HT-29 (cell line): ENCODE measurements around the genes RSRC1, LXN, RARRES1 and IQCJ-SCHIP1.

- RAMPAGE, long total RNA = no peak
Measured at GRCh38 chr3:154340197-154340455, 15.8 kb upstream of the DHX36 start.

- RAMPAGE, long total RNA = no peak
Measured at GRCh38 chr3:155232937-155233580, 60.4 kb downstream of the STRIT1 start.

DNA sequence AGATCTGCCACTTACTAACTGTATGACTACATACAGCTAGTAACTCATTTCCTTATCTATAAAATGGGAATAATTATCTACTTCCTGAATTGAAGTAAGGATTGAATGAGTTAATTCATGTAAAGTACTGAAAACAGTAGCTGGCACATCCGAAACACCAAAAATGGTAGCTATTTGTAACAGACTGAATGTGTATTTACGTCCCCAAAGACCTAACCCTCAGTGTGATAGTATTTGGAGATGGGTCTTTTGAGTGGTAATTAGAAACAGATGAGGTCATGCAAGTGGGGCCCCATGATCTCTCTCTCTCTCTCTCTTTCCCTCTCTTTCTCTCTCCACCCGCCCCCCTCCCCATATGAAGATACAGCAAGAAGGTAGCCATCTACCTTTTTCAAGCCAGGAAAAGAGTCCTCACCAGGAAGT, 146.2 kb downstream of the PLCH1 start:
- RAMPAGE, long total RNA = no peak

- RAMPAGE, long total RNA = no peak
Measured at GRCh38 chr3:156456706-156457446, 98.0 kb downstream of the SSR3 start.

- RAMPAGE, long total RNA = no peak
Measured at GRCh38 chr3:156685074-156685558, 10.7 kb downstream of the TIPARP start.

DNA sequence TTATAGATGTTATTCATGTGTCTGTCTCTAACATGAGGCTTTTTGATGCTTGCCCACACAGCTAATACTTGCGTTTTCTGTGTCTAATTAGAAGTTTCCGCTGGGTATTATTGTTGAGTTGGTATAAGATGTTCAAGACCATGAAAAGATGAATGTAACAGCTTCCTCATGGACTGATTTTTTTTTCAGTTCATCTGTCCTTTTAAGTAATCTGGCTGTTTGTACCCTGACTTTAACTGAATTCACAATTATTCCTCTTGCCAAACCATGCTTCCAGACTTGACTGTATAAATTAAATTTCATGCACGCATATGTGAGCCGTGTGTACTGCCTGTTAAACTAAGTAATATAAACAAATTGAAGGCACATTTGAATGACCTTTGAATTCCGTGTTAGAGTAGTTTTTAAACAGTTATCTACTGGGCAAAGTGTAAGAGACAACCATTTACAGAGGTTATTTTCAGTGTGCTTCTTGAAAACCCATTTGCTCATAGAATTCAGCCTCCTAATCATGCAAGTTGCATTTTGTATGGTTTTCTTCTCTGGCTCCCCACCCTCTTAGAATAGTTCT, 10.6 kb upstream of the LEKR1 start:
- RAMPAGE, long total RNA = no peak

GRCh38 chr3:156816049-156816630, 10.0 kb upstream of the LEKR1 start:
- RAMPAGE, long total RNA = no peak

DNA sequence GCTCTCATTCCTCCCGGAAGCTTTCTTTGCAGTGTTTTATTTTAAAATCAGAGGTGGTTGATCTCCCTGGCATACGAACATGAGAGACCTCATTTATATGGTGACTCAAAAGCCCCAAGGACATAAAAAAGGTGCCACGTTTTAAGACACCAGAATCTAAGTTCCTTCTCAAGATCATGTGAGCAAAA, 8.7 kb upstream of the LEKR1 start:
- RAMPAGE, long total RNA = no peak

- RAMPAGE, long total RNA = no peak
Measured at GRCh38 chr3:157091091-157091800, 68.7 kb downstream of the CCNL1 start.

GRCh38 chr3:157099395-157100230, 60.3 kb downstream of the CCNL1 start:
- RAMPAGE, long total RNA = no peak

DNA sequence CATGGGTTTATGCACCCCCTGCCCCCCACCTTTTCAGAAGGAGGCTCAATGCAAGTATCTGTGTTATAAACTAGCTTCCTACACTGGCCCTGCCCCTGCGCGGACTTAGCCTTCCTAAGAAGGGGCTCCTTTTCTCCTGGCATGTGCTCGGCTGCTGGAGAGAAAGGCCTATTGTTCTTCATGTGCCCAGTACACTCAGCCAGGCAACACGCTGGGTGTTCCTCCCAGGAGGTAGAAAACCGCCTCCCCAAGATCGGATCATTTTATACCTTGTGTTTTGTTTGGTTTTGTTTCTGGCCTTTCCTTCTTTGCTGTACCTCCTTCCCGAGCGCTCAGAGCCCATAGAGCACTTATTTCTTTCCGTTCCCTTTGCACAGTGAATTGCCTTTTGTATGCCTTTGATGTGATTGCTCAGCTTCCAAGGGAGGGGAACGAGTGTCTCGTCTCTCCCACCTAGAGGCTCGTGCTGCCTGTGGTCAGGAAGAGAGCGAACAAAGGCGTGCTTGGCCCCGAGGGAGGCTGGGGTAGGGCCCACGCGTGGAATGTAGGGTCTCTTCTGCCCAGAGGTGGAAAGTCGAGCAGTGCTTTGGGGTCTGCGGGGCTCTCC, 30.1 kb downstream of the CCNL1 start:
- RAMPAGE, long total RNA = no peak

GRCh38 chr3:157167350-157167811, 7.4 kb upstream of the CCNL1 start:
- RAMPAGE, long total RNA = no peak

DNA sequence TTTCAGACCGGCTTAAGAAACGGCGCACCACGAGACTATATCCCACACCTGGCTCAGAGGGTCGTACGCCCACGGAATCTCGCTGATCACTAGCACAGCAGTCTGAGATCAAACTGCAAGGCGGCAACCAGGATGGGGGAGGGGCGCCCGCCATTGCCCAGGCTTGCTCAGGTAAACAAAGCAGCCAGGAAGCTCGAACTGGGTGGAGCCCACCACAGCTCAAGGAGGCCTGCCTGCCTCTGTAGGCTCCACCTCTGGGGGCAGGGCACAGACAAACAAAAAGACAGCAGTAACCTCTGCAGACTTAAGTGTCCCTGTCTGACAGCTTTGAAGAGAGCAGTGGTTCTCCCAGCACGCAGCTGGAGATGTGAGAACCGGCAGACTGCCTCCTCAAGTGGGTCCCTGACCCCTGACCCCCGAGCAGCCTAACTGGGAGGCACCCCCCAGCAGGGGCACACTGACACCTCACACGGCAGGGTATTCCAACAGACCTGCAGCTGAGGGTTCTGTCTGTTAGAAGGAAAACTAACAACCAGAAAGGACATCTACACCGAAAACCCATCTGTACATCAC, 86.2 kb downstream of the SHOX2 start:
- RAMPAGE, long total RNA = no peak

- RAMPAGE, long total RNA = start-site peak on the plus strand at chr3:158110094-158110141, 233 and 132 reads in 2 replicates
Measured at GRCh38 chr3:158109775-158111079, at the start of gene RSRC1. RSRC1 (plus strand) TSS chr3:158110089.

GRCh38 chr3:158329488-158330425, 219.9 kb downstream of the RSRC1 start:
- RAMPAGE, long total RNA = no peak

GRCh38 chr3:158672209-158673339, at the start of gene LXN:
LXN (minus strand) TSS chr3:158672648.
- RAMPAGE, long total RNA = start-site peak on the minus strand at chr3:158672634-158672669, 18 and 28 reads in 2 replicates

GRCh38 chr3:158731971-158732919, at the start of gene RARRES1:
RARRES1 (minus strand) TSS chr3:158732457.
- RAMPAGE, long total RNA = no peak

DNA sequence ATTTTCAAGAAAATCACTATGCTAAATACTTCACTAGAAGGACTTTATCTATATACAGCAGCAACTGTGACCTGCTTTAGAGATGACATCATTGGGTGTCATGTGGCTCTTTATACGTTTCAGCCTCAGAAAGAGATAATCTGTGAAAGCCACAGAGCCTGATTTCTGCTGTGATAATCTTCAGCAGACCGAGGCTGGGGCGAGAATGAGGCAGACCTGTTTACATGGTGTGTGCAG, at the start of gene IQCJ-SCHIP1:
Gene IQCJ-SCHIP1, plus strand, starts transcription at position 128 of the 237 bp plus-strand sequence.
- RAMPAGE, long total RNA = no peak

GRCh38 chr3:159451052-159451471, 178.0 kb downstream of the IQCJ-SCHIP1 start:
- RAMPAGE, long total RNA = no peak

GRCh38 chr3:159788187-159788681, 437.0 kb upstream of the C3orf80 start:
- RAMPAGE, long total RNA = no peak